Spleen (tissue), 7 donors: ENCODE measurements around the gene HPCAL1.

DNA sequence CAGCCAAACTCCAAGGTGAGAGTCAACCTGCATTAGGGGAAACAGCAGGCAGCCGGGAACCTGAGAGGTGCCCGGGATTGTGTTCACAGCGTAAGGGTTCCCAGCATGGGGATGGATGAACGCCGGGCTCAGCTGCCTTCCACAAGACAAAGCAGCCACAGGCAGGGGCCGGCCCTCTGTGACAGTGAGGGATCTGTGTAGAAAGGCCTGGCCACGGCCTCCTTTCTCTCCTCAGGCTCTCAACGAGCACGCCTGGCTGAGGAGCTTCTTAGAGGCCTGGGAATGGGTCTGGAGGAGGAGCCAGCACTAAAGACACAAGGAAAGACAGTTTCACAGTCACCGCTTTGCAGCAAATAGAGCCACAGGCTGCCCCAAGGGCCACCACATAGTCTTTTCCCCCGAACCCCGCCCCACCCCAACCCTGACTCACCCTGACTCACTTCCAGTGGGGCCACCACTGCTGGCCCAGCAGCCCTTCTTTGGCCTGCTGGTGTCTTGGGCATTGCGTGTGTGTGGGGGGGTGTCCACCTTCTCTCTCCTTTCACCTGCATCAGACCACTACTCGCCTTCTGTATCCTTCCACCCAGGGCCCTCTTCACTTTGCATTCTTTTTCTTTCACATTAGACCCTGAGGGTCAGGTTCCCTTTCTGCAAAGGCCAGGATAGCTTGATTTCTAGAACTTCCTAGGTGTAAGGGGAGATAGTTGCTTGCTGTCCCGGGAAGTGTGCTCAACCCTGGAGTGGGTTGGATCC is 19.5 kb upstream of the HPCAL1 start:
- PRO-cap, 4 experiments: no peak in any of the 4 experiments
- RAMPAGE, long total RNA, 4 experiments: no peak in any of the 4 experiments

GRCh38 chr2:10297995-10298261 is 4.8 kb upstream of the HPCAL1 start:
- PRO-cap, 4 experiments: no peak in any of the 4 experiments
- RAMPAGE, long total RNA, 4 experiments: no peak in any of the 4 experiments

DNA sequence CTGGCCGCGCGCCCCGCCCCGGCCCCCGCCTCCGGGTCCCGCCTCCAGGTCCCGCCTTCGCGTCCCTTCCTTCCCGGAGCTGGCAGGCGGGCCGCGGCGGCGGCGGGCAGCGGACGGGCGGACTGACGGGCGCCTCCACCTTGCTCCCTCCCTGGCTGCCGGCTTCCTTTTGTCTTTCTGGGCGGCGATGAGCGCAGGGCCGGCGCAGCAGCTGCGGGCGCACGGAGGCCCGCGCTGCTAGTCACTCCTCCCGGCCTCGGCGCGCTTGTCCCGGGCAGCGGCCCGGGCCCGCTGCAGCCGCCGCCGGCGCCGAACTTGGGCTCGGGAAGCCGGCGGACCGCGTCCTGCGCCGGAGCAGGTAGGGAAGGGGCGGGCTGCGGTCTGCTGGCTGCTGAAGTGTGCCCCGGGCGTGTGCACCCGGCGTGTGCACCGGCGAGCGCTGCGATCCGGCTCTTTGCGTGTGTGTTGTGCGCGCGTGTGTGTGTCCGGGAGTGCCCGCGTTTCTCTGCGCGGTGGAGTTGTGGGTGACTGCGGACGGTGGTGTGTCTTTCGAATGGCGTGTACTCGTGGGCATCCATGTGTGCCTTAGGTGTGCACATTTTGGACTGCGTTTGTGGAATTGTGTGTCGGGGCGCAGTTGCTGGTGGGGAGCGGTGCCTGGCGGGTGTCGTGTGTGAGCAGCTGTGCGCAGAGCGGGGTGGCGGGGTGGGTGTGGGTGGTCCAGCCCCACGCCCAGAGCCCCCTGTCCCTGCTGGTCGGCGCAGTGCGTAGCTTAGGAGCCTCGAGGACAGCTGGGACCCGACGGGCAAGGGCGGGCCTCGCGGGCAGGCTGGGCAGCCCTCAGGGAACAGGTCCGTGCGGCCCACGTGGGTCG is at the start of gene HPCAL1:
Gene HPCAL1, plus strand, starts transcription at position 85 of the 874 bp plus-strand sequence.
- PRO-cap, 4 experiments: peak in 4 of 4 experiments; most common plus-strand start position 85 of the sequence (in 4); most common minus-strand start position 793 of the sequence (in 1)
- RAMPAGE, long total RNA, 4 experiments: start-site peak on the plus strand in 1 of 4 experiments, centred at positions 61 to 346 of the sequence, 9 to 11 reads per replicate

GRCh38 chr2:10312094-10312971 is 9.6 kb downstream of the HPCAL1 start:
- PRO-cap, 4 experiments: no peak in any of the 4 experiments
- RAMPAGE, long total RNA, 4 experiments: no peak in any of the 4 experiments

DNA sequence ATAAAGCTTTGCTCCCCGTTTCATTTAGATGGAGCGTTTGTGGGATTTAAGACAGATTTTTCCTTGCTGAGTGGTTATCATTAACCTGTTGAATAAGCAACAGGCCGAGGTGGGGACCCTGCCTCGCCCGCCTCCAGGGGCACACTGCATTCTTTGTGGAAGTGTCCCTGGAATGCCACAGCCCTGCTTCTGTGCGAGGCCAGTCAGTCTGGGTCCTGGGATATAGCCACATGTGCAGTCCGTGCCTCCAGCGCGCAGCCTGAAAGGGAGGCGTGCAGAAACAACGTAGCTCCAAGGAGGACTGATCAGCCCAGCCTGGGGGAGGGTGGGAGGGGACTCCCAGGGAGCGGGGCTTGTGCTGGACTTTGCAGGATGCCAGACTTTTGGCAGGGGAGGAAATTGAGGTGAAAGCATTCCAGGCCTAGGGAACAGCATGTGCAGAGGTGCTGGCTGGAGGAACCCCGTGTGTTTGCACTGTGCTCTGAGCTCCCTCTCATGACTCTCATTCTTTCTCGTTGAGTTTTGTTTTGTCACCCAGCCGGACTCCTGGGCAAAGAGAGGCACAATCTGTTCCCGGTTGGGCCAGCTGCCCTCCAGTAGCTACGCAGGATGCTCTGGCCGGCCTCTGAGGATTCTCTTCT is 39.6 kb downstream of the HPCAL1 start:
- PRO-cap, 4 experiments: no peak in any of the 4 experiments
- RAMPAGE, long total RNA, 4 experiments: no peak in any of the 4 experiments

GRCh38 chr2:10392508-10393360 is 55.4 kb downstream of the ODC1 start:
- PRO-cap, 4 experiments: no peak in any of the 4 experiments
- RAMPAGE, long total RNA, 4 experiments: start-site peak on the plus strand in 1 of 4 experiments, at chr2:10392362-10393215 at its widest, 15 reads per replicate

DNA sequence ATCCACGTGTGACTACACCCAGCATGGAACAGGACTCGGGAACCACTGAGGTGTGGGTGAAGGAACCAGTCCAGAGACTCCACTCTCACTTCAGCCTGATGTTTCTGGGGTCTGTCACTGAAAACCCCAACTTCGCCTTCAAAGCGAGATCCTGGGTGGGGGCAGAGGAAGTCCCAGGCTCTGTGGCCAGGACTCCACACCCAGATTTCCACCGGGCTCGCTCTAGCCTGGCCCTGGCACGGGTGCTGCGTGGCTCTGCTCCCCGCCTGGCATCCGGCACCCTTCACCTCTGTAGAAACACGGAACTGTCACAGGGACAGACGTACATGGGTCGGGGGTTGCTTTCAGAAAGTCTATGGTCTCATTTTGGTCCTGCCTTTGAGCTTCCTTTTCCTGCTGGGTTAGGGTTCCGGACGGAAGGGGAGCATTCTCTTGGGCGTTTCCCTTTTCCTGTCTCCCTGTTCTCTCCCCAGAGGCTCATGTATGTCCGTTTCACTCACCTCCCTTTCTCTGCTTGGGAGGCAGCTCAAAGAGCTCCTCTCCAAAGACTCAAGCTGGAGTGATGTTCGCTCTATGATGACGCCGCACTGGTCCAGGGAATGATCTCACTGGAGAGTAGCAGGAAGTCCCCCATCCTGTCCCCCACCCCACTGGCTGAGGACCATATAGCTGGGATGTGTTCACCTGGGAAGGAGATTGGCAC is 41.5 kb downstream of the ODC1 start:
- PRO-cap, 4 experiments: no peak in any of the 4 experiments
- RAMPAGE, long total RNA, 4 experiments: no peak in any of the 4 experiments

DNA sequence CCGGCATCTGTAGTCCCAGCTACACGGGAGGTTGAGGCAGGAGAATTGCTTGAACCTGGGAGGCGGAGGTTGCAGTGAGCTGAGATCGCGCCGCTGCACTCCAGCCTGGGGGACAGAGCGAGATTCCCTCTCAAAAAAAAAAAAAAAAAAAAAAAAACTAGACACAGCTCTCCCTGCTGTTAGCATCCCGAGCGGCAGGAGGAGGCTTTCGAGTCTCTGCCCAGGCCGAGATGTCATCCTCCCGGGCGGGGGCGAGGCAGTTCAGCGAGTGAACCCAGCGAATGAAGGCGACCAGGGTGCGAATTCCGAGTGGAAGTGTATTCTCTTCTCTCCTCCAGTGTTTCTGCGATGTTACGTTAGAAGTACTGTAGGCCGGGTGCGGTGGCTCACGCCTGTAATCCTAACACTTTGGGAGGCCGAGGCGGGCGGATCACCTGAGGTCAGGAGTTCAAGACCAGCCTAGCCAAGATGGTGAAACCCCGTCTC is 552 bp upstream of the NOL10 start:
- PRO-cap, 4 experiments: no peak in any of the 4 experiments
- RAMPAGE, long total RNA, 4 experiments: no peak in any of the 4 experiments

- PRO-cap, 4 experiments: no peak in any of the 4 experiments
- RAMPAGE, long total RNA, 4 experiments: no peak in any of the 4 experiments
Measured at GRCh38 chr2:10709456-10709819, 12.0 kb upstream of the ATP6V1C2 start.

- PRO-cap, 4 experiments: no peak in any of the 4 experiments
- RAMPAGE, long total RNA, 4 experiments: no peak in any of the 4 experiments
Measured at GRCh38 chr2:10843986-10844749, 31.6 kb upstream of the PDIA6 start.

DNA sequence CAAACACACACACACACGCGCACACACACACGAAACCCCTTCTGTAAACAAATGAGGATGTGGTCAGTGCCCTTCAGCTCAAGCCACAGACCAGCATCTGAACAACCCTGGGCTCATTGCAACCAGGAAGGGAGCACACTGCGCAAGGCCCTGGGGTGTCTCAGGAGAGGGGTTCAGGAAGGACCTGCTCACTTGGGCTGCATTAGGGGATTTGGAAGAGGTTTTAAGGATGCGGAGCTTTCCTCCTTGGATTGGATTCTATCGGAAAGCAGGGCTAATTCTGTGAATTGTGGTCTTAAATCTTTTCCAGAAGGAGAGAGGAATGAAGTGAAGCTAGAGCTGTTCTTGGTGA is 47.7 kb upstream of the KCNF1 start:
- PRO-cap, 4 experiments: no peak in any of the 4 experiments
- RAMPAGE, long total RNA, 4 experiments: no peak in any of the 4 experiments

GRCh38 chr2:11024268-11024539 is 108.7 kb upstream of the C2orf50 start:
- PRO-cap, 4 experiments: no peak in any of the 4 experiments
- RAMPAGE, long total RNA, 4 experiments: no peak in any of the 4 experiments

DNA sequence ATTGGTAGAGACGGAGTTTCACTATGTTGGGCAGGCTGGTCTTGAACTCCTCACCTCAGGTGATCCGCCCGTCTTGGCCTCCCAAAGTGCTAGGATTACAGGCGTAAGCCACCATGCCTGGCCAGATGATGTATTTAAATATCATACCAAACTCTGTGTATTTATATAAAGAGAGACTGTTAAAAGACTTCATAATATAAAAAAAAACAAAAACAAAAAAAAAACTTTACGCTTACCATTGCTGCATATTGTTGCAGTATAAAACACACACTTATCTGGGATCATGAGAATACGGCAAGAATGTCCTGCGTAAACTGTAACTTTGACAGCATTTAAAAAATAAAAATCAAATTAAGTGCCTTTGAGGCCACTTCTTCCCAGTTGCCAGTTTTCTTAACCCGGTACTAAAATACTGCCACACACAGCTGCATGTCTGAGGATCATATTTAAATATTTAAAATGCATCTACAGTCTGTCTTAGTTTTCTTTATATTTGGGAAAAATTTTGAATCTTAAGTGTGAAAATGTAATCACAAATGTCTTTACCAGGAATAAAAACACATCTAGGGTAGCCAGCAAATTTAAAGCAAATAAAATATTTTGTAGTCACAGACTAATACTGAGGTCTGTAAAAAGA is 26.7 kb downstream of the SLC66A3 start:
- PRO-cap, 4 experiments: no peak in any of the 4 experiments
- RAMPAGE, long total RNA, 4 experiments: no peak in any of the 4 experiments

GRCh38 chr2:11218658-11219255 is 63.5 kb downstream of the SLC66A3 start:
- PRO-cap, 4 experiments: no peak in any of the 4 experiments
- RAMPAGE, long total RNA, 4 experiments: no peak in any of the 4 experiments

DNA sequence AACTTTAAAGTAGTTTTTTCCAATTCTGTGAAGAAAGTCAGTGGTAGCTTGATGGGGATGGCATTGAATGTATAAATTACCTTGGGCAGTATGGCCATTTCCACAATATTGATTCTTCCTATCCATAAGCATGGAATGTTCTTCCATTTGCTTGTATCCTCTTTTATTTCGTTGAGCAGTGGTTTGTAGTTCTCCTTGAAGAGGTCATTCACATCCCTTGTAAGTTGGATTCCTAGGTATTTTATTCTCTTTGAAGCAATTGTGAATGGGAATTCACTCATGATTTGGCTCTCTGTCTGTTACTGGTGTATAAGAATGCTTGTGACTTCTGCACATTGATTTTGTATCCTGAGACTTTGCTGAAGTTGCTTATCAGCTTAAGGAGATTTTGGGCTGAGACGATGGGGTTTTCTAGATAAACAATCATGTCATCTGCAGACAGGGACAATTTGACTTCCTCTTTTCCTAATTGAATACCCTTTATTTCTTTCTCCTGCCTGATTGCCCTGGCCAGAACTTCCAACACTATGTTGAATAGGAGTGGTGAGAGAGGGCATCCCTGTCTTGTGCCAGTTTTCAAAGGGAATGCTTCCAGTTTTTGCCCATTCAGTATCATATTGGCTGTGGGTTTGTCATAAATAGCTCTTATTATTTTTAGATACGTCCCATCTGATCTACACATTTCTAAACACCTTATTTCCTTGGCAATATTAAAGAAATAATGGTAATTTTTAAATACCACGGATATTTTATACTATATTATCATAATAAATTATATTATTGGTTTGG is 25.1 kb downstream of the ROCK2 start:
- PRO-cap, 4 experiments: no peak in any of the 4 experiments
- RAMPAGE, long total RNA, 4 experiments: no peak in any of the 4 experiments

GRCh38 chr2:11370520-11371103 is 26.2 kb upstream of the ROCK2 start:
- PRO-cap, 4 experiments: no peak in any of the 4 experiments
- RAMPAGE, long total RNA, 4 experiments: no peak in any of the 4 experiments

DNA sequence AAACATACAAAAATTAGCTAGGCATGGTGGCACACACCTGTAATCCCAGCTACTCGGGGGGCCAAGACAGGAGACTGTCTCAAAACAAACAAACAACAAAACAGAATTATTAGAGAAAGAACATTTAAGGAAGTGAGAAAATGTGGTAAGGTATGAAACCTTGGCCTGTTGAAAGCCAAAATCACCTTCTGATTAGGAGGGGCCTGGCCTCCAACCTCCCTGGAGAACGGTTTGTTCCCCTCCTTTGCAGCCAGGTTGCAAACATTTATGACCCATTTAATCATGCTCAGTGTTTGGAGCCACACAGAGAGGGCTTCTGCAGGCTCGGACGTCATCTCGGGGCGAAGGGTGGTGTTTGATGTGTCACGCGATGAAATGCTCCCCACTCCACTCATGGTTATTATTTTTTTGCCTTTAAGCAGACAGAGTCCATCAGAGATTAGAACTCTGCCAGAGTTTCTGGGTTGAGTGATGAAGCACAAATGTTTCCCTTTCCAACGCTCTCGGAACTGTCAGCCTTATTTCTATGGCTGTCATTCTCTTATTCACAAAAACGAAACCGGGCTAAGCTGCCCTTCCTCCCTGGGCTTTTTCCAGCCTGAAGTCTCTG is 33.5 kb upstream of the ROCK2 start:
- PRO-cap, 4 experiments: no peak in any of the 4 experiments
- RAMPAGE, long total RNA, 4 experiments: no peak in any of the 4 experiments

DNA sequence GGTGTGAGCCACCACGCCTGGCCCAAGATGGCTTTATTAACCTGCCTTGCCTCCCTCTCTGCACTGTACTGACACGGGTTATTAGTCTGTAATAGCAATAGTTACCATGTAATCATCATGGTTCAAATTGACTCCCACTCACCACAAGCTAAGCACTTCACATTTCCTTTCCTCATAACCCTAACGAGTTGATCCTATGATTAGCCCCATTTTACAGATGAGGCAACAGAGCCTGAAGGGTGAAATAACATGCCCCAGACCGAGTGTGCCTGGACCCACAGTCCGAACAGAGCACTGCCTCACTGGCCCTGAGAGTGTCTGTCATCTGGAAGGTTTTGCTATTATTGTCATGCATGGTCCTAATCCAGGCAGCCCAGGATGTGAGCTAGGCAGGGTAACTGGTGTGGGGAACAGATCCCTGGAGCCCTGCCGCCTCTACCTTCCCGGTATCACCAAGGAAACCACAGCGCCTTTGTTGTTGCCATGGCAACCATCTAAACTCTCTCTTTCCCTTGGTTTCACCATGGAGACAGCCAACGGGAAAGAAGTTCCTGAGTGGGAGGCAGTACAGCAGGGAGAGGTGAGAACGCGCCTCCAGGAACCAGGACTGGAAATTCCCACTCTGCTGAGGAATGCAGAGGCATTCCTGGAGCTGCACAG is 47.0 kb upstream of the ROCK2 start:
- PRO-cap, 4 experiments: no peak in any of the 4 experiments
- RAMPAGE, long total RNA, 4 experiments: no peak in any of the 4 experiments

GRCh38 chr2:11553925-11554307 is 20.1 kb downstream of the GREB1 start:
- PRO-cap, 4 experiments: no peak in any of the 4 experiments
- RAMPAGE, long total RNA, 4 experiments: no peak in any of the 4 experiments

GRCh38 chr2:11618294-11619017 is 51.5 kb downstream of the NTSR2 start:
- PRO-cap, 4 experiments: no peak in any of the 4 experiments
- RAMPAGE, long total RNA, 4 experiments: no peak in any of the 4 experiments